Adrenal gland (tissue), 7 donors: ENCODE measurements around the genes CD14, PCDHA5, PCDHB3 and PCDHGB4.

- PRO-cap, 3 experiments, result no peak in any of the 3 experiments
- RAMPAGE, long total RNA, 4 experiments, result no peak in any of the 4 experiments
- RRBS, result no CpG with 5 or more reads among the region's 10 CpGs
These were observed 50.2 kb downstream of the ANKHD1 start for GRCh38 chr5:140451749-140452302.

DNA sequence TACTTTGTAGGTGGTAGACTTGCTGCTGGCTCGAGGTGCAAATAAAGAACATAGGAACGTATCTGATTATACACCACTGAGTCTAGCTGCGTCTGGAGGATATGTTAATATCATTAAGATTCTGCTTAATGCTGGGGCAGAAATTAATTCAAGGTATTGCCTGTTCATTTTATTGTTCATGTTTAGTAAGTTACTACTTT lies 40.7 kb upstream of the EIF4EBP3 start:
- PRO-cap, 3 experiments, result no peak in any of the 3 experiments
- RAMPAGE, long total RNA, 4 experiments, result no peak in any of the 4 experiments
- RRBS, result no CpG with 5 or more reads among the region's 3 CpGs

- PRO-cap, 3 experiments, result peak in 3 of 3 experiments; most common plus-strand start chr5:140548067 (in 1); most common minus-strand start chr5:140548201 (in 2)
- RAMPAGE, long total RNA, 4 experiments, result no peak in any of the 4 experiments
- RRBS, result no CpG with 5 or more reads among the region's 35 CpGs
These were observed 645 bp downstream of the EIF4EBP3 start for GRCh38 chr5:140547781-140548832.

GRCh38 chr5:140555673-140556383 lies 1.4 kb downstream of the SRA1 start:
- PRO-cap, 3 experiments, result no peak in any of the 3 experiments
- RAMPAGE, long total RNA, 4 experiments, result no peak in any of the 4 experiments
- RRBS, result no CpG with 5 or more reads among the region's 2 CpGs

DNA sequence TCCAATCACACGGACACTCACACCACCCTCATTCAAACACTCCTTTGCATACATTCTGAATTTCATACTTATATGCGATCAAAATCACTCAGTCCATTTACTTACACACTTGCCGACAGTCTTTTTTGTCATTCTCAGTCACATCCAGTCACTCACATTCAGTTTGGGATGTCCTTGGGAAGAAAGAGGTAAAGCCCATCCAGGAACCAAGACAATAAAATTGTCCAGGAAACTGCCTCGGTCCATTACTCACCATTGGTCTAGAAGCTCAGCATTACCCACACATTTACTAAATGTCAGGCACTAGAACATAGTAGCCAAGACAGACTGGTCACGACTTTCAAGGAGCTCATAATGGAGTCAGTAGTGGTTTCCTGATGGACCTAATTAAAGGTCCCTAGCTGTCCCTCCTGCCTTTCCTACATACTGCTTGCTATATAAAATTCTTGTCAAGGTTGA lies 589 bp downstream of the SLC35A4 start:
- PRO-cap, 3 experiments, result peak in 2 of 3 experiments; most common plus-strand start position 303 of the sequence (in 2); most common minus-strand start position 216 of the sequence (in 1)
- RAMPAGE, long total RNA, 4 experiments, result no peak in any of the 4 experiments
- RRBS, result no CpG with 5 or more reads among the region's 5 CpGs

GRCh38 chr5:140589226-140589693 lies 24.6 kb downstream of the SLC35A4 start:
- PRO-cap, 3 experiments, result peak in 3 of 3 experiments; most common plus-strand start chr5:140589414 (in 3); most common minus-strand start chr5:140589409 (in 3)
- RAMPAGE, long total RNA, 4 experiments, result no peak in any of the 4 experiments
- RRBS, result no CpG with 5 or more reads among the region's 1 CpG

- PRO-cap, 3 experiments, result peak in 2 of 3 experiments; most common plus-strand start chr5:140609359 (in 1); most common minus-strand start chr5:140609277 (in 2)
- RAMPAGE, long total RNA, 4 experiments, result no peak in any of the 4 experiments
- RRBS, result no CpG with 5 or more reads among the region's 6 CpGs
These were observed 23.8 kb downstream of the CD14 start for GRCh38 chr5:140609082-140609629.

- PRO-cap, 3 experiments, result peak in 3 of 3 experiments; most common plus-strand start chr5:140633383 (in 1); most common minus-strand start chr5:140633175 (in 3)
- RAMPAGE, long total RNA, 4 experiments, result start-site peak on the minus strand in 4 of 4 experiments, at chr5:140633148-140633397 at its widest, 54 to 2,336 reads per replicate
- RRBS, result 0% methylated on average over 1 of the region's 15 CpGs
These were observed at the start of gene CD14 for GRCh38 chr5:140633035-140633791. TSS of gene CD14 (minus strand) at chr5:140633175.

DNA sequence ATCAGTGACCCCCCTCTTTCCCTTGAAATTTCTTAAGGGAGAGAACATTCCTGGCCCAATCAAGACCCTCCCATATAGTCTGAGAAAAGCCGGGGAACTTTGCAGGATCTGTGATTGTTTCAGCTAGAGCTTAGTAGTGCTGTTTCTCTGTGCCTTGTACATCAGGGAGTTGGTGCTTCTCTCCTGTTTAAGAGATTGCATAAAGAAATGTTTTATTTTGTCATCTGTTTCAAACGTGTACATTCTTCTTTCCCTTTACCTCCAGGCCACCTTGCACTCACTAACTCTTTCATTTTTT lies 950 bp downstream of the ZMAT2 start:
- PRO-cap, 3 experiments, result no peak in any of the 3 experiments
- RAMPAGE, long total RNA, 4 experiments, result no peak in any of the 4 experiments
- RRBS, result no CpG with 5 or more reads among the region's 2 CpGs

GRCh38 chr5:140821499-140821691 lies at the start of gene PCDHA5:
TSS of gene PCDHA5 (plus strand) at chr5:140821613.
- PRO-cap, 3 experiments, result no peak in any of the 3 experiments
- RAMPAGE, long total RNA, 4 experiments, result no peak in any of the 4 experiments
- RRBS, result no CpG with 5 or more reads among the region's 3 CpGs

DNA sequence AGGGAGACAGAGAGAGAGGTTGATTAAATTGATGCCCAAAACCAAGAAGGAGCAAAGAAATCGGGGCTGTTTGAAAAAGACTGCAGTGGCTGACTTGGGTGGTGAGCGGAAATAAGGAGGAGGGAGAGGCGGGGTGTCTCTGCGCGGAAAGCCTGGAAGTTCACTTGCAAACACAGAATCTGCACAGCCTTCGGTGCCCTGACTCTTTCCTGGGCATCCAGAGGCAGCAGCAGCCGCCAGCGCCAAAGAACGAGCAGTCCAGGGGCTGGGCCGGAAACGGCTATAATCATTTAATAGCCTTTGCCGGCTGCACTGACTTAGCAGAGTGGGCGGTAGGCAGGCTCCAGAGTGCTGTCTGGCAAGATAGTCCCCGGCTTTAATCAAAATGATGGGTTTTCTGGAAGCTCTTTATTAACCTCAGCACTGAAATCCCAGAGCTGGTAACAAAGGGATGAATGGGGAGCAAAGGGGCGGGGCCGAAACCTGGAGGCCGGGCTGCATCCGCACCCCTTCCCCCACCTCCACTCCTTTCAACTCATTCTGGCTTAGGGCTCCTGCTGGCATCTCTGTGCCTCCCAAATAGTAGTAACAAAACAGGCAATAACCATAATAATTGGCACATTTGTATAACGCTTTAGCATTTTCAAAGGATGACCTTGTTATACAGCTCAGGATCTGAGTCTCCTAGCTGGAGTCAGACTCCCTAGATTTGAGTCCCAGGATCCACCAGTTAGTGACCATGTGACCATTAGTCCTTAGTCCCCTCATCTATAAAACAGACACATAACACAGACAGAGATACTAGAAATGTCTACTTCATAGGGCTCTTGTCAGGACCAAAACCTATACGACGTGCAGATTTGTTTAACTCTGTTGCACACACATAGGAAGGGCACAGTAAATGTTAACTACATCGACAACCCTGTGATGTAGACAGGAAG lies 35.8 kb downstream of the PCDHAC2 start:
- PRO-cap, 3 experiments, result peak in 1 of 3 experiments; most common plus-strand start position 320 of the sequence (in 1); most common minus-strand start position 152 of the sequence (in 1)
- RAMPAGE, long total RNA, 4 experiments, result no peak in any of the 4 experiments
- RRBS, result 14% methylated on average over 3 of the region's 22 CpGs

DNA sequence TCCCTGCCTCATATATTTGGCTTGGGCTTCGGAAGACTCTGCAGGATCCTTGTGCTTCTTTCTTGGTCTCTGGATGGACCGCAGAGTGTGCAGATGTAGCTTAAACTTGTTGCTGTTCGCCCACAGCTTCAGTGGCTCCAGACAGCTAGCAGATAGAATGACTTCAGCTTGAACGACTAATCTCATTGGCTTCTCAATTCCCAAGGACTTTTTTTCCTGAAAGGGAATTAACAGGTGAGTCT lies 298 bp upstream of the PCDHB1 start:
- PRO-cap, 3 experiments, result no peak in any of the 3 experiments
- RAMPAGE, long total RNA, 4 experiments, result no peak in any of the 4 experiments
- RRBS, result no CpG with 5 or more reads among the region's 4 CpGs

GRCh38 chr5:141099981-141100610 lies at the start of gene PCDHB3:
TSS of gene PCDHB3 (plus strand) at chr5:141100473.
- PRO-cap, 3 experiments, result no peak in any of the 3 experiments
- RAMPAGE, long total RNA, 4 experiments, result start-site peak on the plus strand in 1 of 4 experiments, at chr5:141100457-141100478 at its widest, 11 reads per replicate
- RRBS, result no CpG with 5 or more reads among the region's 16 CpGs

DNA sequence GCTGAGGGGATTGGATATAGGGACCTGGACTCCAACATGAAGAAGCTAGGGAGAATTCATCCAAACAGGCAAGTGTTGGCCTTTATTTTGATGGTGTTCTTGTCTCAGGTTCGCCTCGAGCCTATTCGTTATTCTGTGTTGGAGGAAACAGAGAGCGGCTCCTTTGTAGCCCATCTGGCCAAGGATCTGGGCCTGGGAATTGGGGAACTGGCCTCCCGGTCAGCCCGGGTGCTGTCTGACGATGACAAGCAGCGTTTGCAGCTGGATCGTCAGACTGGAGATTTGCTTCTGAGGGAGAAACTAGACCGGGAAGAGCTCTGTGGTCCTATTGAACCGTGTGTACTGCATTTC lies 320 bp downstream of the PCDHB4 start:
- PRO-cap, 3 experiments, result no peak in any of the 3 experiments
- RAMPAGE, long total RNA, 4 experiments, result no peak in any of the 4 experiments
- RRBS, result 19% methylated on average over 5 of the region's 11 CpGs

GRCh38 chr5:141155539-141155966 lies 5.7 kb downstream of the PCDHB6 start:
- PRO-cap, 3 experiments, result no peak in any of the 3 experiments
- RAMPAGE, long total RNA, 4 experiments, result no peak in any of the 4 experiments
- RRBS, result no CpG with 5 or more reads among the region's 5 CpGs

DNA sequence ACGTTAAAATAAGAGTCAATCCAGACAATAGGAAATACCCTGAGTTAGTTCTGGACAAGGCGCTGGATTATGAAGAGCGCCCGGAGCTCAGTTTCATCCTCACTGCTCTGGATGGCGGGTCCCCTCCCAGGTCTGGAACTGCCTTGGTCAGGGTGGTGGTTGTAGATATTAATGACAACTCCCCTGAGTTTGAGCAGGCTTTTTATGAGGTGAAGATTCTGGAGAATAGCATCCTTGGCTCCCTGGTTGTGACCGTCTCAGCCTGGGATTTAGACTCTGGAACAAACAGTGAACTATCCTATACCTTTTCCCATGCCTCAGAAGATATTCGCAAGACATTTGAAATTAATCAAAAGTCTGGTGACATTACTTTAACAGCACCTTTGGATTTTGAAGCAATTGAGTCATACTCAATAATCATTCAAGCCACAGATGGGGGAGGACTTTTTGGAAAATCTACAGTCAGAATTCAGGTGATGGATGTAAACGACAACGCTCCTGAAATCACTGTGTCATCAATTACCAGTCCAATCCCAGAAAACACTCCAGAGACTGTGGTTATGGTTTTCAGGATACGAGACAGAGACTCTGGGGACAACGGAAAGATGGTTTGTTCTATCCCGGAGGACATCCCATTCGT lies 1.0 kb downstream of the PCDHB12 start:
- PRO-cap, 3 experiments, result no peak in any of the 3 experiments
- RAMPAGE, long total RNA, 4 experiments, result no peak in any of the 4 experiments
- RRBS, result no CpG with 5 or more reads among the region's 13 CpGs

DNA sequence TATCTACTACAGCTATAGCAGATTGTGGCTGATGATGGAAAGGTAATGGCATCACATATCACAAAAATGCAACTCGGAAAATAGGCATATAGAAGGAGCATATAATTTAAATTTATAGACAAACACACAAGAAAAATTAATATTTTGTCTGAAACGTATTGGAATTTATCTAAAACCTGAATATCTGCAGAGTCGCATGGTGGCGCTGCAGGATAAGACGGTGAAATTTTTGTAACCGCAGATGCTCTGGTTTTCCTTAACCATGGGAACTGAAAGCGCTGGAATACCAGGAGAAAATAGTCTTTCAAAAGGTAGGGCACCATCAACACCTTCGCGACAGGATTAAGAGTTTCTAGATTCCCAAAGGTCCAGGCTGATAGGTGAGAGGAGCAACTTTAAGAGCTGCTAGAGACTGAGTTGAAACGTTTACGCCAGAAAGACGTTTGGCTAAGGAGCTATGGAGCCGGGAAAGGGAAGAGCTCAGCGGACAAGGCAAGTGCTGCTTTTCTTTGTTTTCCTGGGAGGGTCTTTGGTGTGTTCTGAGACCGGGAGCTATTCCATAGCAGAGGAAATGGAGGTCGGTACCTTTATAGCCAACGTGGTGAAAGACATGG lies 11.0 kb upstream of the PCDHB15 start:
- PRO-cap, 3 experiments, result no peak in any of the 3 experiments
- RAMPAGE, long total RNA, 4 experiments, result start-site peak on the plus strand in 2 of 4 experiments, centred at position 265 of the sequence, 10 to 11 reads per replicate
- RRBS, result 14% methylated on average over 3 of the region's 17 CpGs

DNA sequence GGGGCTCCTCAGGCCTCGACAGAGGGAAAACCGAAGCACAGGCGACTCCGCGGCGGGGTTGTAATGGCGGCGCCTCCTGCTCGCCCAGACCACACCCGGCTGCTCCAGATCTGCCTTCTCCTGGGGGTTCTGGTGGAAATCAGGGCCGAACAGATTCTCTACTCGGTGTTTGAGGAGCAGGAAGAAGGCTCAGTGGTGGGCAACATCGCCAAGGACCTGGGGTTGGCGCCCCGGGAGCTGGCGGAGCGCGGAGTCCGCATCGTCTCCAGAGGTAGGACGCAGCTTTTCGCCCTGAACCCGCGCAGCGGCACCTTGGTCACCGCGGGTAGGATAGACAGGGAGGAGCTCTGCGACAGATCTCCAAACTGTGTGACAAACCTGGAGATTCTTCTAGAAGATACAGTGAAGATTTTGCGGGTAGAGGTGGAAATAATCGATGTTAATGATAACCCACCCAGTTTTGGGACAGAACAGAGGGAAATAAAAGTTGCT lies 363 bp downstream of the PCDHGA4 start:
- PRO-cap, 3 experiments, result no peak in any of the 3 experiments
- RAMPAGE, long total RNA, 4 experiments, result no peak in any of the 4 experiments
- RRBS, result no CpG with 5 or more reads among the region's 30 CpGs

- PRO-cap, 3 experiments, result no peak in any of the 3 experiments
- RAMPAGE, long total RNA, 4 experiments, result start-site peak on the plus strand in 1 of 4 experiments, at chr5:141387649-141387723 at its widest, 66 reads per replicate
- RRBS, result 16% methylated on average over 2 of the region's 21 CpGs
These were observed at the start of gene PCDHGB4 for GRCh38 chr5:141387554-141387975. TSS of gene PCDHGB4 (plus strand) at chr5:141387698.

- PRO-cap, 3 experiments, result no peak in any of the 3 experiments
- RAMPAGE, long total RNA, 4 experiments, result no peak in any of the 4 experiments
- RRBS, result no CpG with 5 or more reads among the region's 9 CpGs
These were observed 247 bp upstream of the PCDHGA11 start for GRCh38 chr5:141420665-141420943.